NCI-H460 (cell line): ENCODE measurements around the gene NPIPA2.

RAMPAGE:
- cytosol, long total RNA = no peak
- long total RNA = no peak
- nucleus, long total RNA = no peak
Measured at GRCh38 chr16:14223110-14223798, 152.1 kb downstream of the MRTFB start.

RAMPAGE:
- cytosol, long total RNA = no peak
- long total RNA = no peak
- nucleus, long total RNA = no peak
Measured at GRCh38 chr16:14345413-14345716, 274.2 kb downstream of the MRTFB start.

RAMPAGE:
- cytosol, long total RNA = no peak
- long total RNA = no peak
- nucleus, long total RNA = no peak
Measured at GRCh38 chr16:14364519-14365183, 265.4 kb downstream of the PARN start.

RAMPAGE:
- cytosol, long total RNA = no peak
- long total RNA = no peak
- nucleus, long total RNA = no peak
Measured at GRCh38 chr16:14487611-14488083, 142.4 kb downstream of the PARN start.

RAMPAGE:
- cytosol, long total RNA = no peak
- long total RNA = no peak
- nucleus, long total RNA = no peak
Measured at GRCh38 chr16:14607991-14608503, 22.0 kb downstream of the PARN start.

RAMPAGE:
- cytosol, long total RNA = no peak
- long total RNA = no peak
- nucleus, long total RNA = no peak
Measured at GRCh38 chr16:14635406-14636090, 2.8 kb downstream of the BFAR start.

RAMPAGE:
- cytosol, long total RNA = no peak
- long total RNA = no peak
- nucleus, long total RNA = no peak
Measured at GRCh38 chr16:14742283-14742587, at the start of gene NPIPA2. Gene NPIPA2, plus strand, starts transcription at chr16:14742533.

DNA sequence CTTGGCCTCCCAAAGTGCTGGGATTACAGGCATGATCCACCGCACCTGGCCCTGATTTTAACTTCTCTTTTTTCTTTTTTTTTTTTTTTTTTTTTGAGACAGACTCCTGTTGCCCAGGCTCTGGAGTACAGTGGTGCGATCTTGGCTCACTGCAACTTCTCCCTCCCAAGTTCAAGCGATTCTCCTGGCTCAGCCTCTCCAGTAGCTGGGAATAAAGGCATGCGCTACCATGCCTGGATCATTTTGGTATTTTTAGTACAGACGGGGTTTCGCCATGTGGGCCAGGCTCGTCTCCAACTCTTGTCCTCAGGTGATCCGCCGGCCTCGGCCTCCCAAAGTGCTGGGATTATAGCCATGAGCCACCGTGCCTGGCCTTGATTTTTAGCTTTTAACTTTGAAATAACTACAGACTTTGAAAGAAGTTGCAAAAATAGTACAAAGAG is 18.2 kb downstream of the NPIPA1 start:
RAMPAGE:
- cytosol, long total RNA = no peak
- long total RNA = no peak
- nucleus, long total RNA = no peak

DNA sequence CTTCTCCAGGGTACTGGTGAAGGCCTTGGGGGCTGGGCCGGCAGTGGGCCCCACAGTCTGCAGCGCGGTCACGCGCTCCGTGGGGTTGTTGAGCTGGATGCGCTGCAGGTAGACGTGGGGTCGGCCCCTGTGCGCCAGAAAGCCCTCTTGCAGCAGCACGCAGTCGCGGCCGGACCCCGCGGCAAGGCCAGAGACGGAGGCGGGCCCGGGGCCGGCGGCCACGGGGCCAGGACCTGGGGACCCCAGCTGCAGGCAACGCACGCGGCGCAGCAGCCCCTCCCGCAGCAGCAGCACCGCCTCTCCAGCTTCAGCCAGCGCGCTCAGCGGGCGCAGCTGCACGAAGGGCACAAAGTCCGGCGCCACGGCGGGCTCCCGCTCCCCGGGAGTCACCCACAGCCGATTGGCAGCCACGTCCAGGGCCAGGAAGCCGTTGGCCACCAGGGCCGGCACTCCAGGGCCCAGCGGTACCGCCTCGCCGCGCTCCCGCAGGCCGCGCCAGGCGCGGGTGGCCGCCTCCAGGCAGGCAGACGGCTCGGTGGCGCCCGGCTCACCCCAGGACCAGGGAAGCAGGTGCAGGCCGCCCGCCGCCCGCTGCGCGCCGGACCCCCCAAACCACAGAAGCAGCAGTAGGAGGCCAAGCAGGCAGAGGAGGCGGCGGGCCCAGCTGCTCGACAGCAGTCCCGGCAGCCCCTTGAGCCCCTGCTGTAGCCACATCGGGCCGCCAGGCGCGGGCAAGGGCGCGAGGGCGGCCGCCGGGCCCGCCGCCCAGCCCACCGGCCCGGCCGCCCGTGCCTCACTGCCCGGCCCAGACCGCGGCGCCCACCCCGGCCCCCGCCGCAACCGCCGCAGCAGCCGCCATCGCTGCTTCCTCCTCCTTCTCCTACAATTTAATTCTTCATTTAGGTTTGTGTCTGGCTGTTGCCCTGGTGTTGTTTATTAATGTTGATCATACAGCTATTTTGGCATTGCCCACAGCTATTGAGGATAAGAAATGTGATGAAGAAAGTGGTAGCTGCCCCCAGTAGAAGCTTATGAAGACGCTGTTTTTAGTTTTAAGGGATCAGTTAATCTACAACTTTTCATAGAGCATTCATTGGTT is 15.0 kb downstream of the PDXDC1 start:
RAMPAGE:
- cytosol, long total RNA = no peak
- long total RNA = no peak
- nucleus, long total RNA = no peak

RAMPAGE:
- cytosol, long total RNA = no peak
- long total RNA = no peak
- nucleus, long total RNA = no peak
Measured at GRCh38 chr16:15135526-15135926, 41.5 kb upstream of the RRN3 start.

DNA sequence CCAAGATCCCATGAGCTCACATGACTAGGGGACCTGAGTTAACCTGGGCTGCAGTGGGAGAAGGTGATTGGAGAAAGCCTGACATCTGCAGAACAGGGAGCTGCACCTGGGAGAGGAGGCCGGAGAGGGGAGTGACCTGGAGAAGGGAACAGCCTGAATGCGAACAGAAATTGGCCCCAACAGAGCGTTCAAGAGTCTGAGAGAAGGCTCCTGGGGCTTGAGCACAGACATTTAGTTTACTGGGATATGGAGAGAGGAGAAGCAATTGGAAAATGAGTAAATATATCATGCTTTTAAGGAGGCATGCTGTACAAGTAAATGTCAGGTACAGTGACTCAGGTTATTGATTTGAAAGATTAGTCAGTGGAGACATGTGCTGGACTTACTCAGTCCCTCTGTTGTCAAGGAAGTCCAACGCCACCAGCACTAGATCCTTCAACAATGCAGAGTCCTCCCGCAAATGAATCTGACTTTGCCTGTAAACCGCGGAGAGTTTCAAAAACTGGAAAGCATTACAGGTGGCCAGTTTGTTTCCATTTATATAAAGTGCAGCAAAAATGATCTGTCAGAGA is 28.2 kb downstream of the BMERB1 start:
RAMPAGE:
- cytosol, long total RNA = no peak
- long total RNA = no peak
- nucleus, long total RNA = no peak

DNA sequence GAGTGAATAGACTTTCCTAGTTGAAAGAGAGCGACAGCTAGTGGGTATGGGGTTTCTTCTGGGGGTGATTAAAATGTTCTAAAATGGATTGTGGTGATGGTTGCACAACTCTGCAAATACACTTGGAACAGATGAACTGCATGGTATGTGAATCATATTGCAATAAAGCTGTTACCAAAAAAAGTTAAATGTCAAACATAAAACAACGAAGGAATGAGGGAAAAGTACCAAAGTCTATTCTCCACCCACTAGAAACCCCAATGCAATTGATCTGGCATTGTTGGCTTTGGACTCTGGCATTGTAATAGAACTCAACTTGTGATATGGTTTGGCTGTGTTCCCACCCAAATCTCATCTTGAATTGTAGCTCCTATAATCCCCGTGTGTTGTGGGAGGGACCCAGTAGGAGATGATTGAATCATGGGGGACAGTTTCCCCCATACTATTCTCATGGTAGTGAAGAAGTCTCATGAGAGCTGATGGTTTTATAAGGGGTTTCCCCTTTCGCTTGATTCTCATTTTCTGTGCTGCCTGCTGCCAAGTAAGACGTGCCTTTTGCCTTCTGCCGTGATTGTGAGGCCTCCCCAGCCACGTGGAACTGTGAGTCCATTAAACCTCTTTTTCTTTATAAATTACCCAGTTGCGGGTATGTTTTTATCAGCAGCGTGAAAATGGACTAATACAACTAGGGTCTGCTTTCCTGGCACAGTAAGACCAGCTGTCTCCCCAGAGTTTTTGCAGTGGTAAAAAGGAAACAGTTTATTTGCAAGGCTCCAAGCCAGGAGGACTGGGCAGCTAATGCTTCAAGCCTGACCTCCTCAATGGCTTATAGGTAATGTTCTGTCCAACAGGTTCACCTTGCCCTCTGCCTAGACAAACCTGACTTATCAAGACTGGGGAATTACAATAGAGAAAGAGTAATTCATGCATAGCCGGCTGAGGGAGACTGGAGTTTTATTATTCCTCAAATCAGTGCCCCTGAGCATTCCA is 70.2 kb downstream of the MARF1 start:
RAMPAGE:
- cytosol, long total RNA = no peak
- long total RNA = no peak
- nucleus, long total RNA = no peak

DNA sequence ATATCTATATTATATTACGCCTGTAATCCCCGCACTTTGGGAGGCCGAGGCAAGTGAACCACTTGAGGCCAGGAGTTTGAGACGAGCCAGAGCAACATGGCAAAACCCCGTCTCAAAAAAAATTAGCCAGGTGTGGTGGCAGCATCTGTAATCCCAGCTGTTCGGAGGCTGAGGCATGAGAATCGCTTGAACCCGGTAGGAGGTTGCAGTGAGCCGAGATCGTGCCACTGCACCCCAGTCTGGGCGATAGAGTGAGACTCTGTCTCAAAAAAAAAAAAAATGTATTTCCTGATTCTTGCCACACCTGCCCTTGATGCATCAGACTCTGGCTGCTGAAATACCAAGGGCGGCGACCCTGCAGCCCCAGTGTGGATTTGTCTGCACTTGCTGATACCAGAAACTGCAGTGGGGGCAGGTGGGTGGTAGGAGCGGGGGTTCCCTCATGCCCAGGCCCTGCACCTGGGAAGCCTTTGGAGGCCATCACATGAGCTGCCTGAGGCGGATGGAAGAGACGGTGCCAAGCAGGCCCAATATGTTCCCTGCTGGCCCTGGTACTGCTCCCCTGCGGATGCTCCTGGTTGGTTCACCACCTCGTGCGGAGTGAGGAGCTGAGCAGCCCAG is 50.8 kb downstream of the MARF1 start:
RAMPAGE:
- cytosol, long total RNA = no peak
- long total RNA = no peak
- nucleus, long total RNA = no peak

GRCh38 chr16:15601975-15602622 is 40.9 kb downstream of the MARF1 start:
RAMPAGE:
- cytosol, long total RNA = no peak
- long total RNA = no peak
- nucleus, long total RNA = no peak

DNA sequence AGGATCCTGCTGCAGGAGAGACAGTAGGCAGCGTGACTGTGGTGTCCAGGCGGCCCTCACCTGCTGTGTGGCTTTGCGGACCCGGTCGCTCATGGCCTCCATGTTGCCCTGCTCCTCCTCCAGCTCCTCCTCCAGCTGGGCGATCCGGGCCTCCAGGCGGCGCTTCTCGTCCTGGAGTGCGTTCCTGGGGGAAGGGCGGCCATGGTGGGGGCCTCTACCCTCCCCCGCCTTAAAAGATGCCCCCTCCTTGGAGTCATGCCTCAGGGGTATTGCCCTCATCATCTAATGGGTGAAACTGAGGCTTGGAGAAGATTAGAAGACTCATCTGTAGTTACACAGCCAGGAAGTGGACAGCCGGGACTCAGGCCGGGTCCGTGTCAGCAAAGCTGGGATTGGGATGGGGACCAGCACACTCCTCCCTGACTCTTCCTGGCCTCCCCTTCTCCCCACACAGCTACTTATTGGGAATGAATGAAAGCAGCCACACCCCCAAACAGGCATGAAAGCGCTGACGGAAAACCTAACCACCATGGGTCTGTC is 68.3 kb downstream of the NDE1 start:
RAMPAGE:
- cytosol, long total RNA = no peak
- long total RNA = no peak
- nucleus, long total RNA = no peak

DNA sequence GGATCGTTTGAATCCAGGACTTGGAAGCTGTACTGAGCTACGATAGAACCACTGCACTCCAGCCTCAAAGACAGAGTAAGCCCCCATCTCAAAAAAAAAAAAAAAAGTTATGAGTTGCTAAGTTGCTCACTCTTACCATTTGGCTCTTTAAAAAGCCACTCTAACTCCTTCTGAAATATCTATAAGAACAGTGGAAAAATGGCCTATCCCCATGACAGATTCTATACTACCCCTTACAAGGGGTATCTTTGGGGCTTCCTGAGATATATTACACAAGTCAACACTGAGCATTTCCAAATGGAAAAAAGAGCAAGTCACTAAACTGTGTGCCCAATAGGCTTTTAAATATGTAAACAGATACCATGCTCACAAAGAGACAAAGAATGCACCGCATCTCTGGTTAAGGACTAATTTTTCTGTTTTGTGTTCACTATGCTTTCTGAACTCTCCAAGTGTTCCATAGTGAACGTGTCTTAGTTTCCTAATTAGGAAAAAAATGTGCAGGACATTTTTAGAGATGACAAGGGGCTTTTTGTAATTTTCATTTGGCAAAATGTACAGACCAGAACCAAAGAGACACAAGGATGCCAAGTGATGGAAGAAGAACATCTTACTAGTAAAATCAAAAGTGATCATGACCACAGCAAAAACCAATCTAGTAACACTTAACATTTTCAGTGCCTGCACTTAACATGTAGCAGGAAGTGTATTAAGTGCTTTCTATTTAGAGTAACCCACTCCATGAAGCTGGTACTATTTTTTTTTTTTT is 21.7 kb downstream of the MYH11 start:
RAMPAGE:
- cytosol, long total RNA = no peak
- long total RNA = no peak
- nucleus, long total RNA = no peak

GRCh38 chr16:15970804-15971003 is 21.3 kb downstream of the ABCC1 start:
RAMPAGE:
- cytosol, long total RNA = no peak
- long total RNA = no peak
- nucleus, long total RNA = no peak

DNA sequence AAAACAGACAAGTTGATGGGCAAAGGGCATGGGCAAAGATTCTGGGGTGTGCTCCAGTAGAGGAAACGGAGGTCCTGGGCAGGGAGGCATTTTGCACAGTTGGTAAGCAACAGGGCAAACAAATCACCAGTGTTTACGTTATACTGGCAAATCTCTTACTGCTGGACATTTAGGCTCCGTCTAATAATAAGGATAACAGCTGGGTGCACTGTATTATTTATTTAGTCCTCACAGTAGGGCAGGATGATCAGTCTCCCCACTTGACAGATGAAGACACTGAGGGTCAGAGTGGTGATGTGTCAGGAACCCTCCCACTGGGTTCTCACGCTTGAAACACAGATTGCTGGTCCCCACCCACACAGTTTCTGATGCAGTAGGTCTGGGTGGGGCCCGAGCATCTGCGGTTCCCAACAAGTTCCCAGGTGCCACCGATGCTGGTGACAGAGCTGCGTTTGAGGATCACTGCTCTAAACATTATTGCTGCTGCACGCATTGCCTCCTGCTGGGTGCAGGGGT is 75.7 kb downstream of the ABCC1 start:
RAMPAGE:
- cytosol, long total RNA = no peak
- long total RNA = no peak
- nucleus, long total RNA = no peak

DNA sequence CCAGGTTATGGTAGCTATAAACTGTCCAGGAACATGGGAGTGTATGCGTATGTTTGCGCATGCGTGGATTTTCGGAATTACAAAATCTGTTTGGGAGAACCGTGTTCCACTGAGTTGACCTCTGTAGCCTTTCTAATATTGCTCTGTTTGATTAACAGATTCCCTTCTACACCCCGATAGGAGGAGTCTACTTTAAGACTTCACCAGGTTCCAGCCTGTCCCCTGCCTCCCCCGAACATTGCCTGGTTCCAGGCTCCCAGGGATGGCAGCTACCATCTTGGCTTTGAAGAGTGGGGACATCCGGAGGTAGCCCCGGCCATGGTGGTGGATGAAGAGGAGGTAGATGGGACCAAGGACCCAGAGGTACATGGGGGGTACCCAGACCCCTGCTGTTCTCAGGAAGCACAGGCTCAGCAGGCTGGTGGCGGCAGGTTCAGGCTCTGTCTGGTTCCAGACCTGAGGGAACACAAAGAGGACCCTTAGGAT is 1.9 kb downstream of the ABCC6 start:
RAMPAGE:
- cytosol, long total RNA = no peak
- long total RNA = no peak
- nucleus, long total RNA = no peak

GRCh38 chr16:17343026-17343513 is 127.7 kb downstream of the XYLT1 start:
RAMPAGE:
- cytosol, long total RNA = no peak
- long total RNA = no peak
- nucleus, long total RNA = no peak